Daoy (cell line): ENCODE measurements around the gene AP3B2.

DNA sequence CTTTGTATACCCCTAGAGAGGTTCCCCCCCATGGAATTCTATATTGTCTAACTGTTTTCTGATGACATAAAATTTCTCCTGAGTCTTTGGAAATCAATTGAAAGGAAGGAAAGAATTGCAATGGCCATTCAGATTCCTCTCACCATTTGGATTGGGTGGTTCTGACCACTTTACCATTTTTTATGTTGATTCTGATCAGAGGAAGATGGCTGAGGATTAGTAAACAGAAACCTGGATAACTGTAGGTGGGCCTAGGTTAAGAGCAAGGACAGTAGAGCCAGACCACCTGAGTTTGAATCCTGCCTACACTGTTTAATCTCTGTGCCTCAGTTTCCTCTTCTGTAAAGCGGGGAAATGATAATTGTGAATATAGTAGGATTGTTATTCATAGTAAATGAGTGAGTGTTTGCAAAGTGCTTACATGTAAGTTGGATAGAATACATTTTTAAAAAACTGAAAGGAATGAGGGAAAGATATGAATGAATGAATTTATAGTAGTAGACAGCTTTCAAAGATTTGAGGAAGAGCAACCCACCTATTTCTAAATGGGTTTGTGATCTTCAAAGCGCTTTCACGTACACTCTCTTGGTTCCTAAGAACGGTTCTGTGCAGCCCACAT, 20.1 kb downstream of the ABHD17C start:
- RAMPAGE, long total RNA, result no peak

DNA sequence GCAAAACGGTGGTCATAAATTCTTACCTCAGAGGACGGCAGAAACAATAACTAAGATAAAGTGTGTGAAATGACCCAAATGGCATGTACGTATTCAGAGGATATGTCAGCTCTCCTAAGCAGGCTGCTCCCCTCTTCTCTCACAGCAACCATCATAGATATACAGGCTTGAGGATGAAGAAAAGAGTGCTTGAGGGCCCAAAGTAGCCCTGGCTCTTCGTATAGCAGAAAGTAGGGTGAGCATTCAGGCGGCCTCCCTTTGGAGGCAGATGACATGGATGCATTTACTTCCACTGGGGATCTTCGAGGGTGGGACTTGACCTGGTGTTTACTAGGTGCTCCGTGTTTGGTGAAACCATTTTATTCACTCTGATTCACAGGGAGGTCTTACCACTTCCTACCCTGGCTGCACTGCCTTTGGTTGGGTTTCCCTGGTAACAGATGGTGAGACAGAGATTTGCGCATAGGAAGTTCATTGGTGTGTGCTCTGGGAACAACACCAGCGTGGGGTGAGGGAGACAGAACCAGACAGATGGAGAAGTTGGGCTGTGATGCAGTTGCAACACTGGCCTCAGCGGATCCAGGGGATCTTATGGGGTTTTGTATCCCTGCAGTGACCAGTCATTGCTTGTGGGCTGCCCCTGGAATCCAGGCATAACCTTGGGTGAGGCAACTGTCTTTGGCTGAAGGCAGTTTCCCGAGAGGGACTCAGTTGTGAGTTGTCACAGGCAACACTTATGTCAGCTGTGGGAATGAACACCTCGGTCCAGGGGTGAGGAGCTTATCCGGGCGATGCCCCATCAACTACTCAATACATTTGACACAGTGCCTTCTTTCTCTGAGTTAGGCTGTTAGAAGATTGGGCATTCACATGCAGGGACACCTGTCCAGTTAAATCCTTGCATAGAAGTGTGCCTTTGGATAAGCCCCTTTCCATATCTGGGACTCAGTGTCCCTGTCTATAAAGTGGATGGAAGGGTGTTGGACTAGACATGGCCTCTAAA, 12.5 kb upstream of the IL16 start:
- RAMPAGE, long total RNA, result no peak

DNA sequence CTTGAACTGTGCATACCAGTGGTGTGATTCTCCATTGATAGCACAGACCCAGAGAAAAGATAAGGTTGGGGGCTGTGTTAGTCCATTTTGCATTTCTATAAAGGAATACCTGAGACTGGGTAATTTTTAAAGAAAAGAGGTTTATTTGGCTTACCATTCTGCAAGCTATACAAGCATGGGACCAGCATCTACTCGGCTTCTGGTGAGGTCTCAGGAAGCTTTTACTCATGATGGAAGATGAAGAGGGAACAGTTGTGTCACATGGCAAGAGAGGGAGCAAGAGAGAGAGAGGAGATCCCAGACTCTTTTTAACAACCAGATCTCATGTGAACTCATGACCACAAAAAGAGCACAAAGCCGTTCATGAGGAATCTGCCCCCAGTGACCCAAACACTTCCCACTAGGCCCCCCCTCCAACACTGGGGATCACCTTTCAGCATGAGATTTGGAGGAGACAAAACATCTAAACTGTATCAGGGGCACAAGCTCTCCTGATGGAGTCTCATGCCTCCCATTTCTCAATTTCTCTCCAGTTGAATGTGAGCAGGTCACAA, 38.5 kb downstream of the IL16 start:
- RAMPAGE, long total RNA, result no peak

DNA sequence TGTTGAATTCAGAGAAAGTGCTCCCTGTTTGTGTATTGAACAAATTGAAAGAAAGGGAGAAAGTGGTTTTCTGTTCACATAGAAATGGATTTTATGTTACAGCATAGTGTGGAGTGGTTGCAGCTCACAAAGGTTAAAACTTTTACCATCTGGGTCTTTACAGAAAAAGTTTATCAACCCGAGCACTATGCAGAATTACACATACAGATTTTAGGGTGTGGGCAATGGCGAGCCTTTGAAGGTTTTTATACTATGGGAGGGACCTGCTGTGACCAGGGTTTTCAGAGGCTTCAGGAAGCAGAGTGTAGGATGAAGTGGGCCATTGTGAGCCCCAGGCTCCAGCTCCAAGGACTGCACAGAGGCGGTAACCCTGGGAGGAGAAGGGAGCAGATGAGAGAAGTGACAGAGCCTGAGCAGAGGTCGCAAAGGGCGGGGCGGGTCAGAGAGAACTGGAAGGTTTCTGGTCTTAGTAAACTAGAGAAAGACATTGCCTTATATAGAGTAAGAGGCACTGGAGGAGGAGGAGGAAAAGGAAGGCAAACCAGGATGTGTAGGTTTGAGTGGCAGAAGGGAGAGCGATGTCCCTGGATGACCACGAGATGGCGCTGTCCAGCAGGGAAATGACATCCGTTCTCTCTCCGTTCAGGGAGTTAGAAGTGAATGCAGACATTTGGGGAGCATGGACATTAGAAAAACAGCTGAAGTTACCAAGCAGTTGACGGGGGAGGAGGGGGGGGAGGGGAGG, 49.1 kb downstream of the STARD5 start:
- RAMPAGE, long total RNA, result no peak

- RAMPAGE, long total RNA, result no peak
Measured at GRCh38 chr15:81284349-81284755, 39.6 kb downstream of the STARD5 start.

GRCh38 chr15:81294516-81295100, 29.3 kb downstream of the STARD5 start:
- RAMPAGE, long total RNA, result no peak

GRCh38 chr15:81297685-81298407, 26.1 kb downstream of the STARD5 start:
- RAMPAGE, long total RNA, result no peak

GRCh38 chr15:81309332-81310334, 14.3 kb downstream of the STARD5 start:
- RAMPAGE, long total RNA, result no peak

DNA sequence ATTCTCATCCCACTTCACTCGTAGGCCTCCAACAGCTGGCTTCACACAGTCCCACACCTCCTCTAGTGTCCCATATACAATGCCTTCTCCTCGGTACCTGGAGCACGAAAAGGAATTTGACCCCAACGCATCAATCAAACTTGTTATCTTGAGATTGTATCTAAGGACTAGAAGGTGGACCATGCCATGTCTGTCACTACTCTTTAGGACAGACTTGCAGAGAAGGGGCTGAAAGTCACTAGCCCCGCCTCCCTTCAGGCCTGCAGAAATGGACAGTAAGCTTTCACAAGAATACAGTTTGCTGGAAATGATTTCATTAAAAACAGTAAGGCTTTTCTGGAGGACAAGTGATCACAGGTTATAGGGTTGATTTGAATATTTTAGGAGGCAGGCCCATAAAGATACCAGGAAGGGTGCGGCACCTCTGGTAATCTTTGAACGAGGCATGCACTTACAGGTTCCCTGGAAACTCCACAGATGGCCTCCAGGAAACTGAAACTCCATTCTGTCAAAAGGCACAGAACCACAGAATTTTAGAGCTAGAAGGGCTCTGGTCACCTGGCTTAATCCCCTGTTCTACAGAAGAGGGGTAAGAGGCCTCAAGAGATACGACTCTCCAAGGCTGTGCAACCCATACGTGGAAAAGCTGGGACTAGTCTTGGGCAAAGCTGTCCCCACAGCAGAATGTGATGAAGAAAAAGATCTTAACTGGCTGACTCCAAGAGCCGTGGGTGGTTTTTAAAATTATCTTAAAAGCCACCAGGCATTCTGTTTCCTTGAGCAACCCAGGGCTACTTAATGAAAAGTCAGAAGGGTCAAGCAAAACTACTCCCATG, 1.3 kb downstream of the STARD5 start:
- RAMPAGE, long total RNA, result no peak

- RAMPAGE, long total RNA, result no peak
Measured at GRCh38 chr15:81870185-81870846, 175.5 kb downstream of the MEX3B start.

- RAMPAGE, long total RNA, result no peak
Measured at GRCh38 chr15:81964738-81965127, 81.1 kb downstream of the MEX3B start.

DNA sequence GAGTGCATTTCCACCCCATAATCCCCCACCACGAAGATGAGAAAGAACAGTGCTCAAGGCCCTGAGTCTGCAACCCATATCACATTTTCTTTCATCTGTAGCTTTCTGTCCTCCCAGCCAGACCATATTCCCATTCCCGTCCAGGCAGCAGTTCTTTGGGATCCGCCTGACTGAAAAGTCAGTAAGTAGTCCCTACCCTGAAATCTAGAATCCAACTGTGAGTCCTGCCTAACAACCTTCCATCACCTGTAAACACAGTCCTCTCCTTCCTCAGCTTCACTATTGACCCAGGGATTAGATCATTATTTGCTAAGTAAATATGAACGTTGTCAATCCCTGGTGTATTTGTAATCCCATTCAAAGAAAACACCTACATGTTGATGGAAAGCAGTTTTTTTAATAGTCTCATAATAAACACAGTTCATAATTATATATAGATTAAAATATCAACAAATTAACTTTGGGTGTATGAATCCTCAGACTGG, 682 bp downstream of the SAXO2 start:
- RAMPAGE, long total RNA, result no peak

DNA sequence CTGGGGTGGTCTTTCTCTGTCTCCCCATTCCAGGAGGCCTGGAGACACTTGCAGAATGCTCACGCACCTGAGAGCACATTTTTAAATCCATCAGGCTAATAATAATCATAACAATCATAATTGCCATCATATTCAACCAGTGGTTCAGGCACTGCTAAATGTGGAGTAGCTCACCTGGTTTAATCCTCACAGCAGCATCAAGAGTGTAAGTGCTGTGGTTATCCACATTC, 33.9 kb downstream of the SAXO2 start:
- RAMPAGE, long total RNA, result no peak

DNA sequence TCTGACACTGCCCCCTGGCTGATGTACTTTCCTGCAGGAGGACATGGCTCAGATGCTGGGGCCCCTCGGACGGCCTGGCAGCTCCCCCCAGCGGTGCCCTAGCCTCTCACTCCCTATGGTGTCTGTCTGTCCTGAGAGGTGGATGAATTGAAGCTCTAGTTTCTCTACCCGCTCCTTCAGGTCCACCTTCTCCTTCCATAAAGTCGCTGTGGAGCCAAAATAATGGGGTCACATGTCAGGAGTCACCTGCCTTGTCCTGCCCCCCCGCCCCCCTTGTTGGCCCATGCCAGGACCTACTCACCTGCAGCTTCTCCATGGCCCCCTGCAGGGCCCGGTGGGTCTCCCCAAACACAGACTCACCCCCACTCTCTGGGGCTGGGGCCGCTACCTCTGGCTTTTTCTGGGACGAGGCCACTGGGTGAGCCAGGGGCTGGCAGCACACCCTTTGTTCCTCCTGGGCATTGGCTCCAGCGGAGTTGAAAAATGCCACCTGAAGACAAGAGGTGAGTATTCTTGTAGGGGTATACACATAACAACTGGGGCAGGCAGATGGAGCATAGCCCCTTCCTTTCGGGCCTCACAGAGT, 47.6 kb downstream of the GOLGA6L9 start:
- RAMPAGE, long total RNA, result no peak

DNA sequence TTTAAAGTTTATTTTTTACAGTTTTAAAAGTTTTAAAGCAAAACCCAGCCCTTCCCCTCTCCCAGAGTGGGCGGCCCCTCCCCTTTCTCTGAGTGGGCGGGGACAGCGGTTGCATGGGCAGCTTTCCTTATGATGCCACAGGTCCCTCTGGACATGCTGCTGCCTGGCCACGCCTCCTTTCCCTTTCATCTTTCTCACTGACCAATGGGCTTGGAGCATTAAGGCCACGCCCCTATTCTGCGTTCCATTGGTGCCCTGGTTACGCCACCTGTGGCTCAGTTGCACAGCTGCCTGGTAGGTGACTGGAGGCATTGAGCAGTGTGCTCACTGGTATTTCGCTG, 21.0 kb downstream of the RPS17 start:
- RAMPAGE, long total RNA, result no peak

DNA sequence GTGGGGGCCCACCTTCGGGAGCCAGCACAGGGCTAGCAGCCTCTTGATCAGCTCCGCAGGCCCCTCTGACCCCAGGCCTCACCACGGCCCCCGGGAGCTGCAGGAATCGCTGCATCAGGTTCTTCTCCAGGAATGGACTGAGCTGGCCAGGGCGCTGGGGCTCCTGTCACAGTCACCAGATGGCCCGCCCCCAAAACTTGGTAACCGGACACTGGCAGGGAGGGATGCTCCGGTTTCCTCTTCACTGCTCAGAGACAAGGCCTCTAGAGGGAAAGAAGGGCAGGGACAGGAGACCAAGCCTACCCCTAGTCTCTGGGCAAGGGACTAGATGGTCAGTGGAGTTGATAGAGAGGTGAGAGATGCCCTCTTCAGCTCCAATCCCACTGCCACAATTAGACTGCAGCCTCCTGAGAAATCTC, 9.9 kb downstream of the AP3B2 start:
- RAMPAGE, long total RNA, result no peak

DNA sequence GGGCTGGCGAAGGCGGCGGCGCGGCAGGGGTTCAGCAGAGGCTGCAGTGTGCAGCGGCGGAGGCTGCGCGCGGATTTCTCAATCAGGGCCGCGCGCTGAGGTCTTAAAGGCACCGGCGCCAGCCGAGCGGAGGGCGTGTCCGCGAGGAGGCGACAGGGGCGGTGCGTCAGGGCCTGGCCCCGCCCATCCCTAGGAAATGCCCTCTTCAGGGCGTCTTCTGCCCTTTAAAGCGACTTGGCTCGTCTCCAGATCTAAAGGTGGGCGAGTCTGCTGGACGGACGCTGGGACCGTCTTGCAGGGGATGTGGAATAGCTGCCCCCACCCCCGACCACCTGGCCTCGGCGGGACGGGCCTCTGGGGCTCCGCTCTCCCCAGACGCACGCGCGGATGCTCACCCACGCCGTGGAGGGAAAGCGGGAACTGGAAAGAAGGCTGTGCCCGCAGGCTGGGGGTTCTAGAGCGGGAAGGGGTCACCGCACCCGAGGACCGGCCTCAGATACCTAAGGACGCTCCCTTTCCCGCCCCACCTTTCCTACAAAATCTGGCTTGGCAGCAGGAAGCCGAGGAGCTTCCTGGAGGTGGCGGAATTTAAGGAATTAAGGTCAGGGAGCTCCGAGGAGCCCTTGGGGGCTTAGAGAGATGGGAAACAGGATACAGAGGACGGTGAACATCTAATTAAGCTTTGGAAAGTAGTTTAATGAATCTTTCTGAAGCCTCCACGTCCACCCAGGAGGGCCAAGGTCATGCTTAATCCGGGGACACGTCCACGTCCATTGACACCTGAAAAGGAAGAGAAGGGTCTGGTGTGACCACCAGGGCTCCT, at the start of gene AP3B2:
Gene AP3B2 (minus strand): TSS at position 80 of the 823 bp plus-strand sequence.
- RAMPAGE, long total RNA, result no peak

DNA sequence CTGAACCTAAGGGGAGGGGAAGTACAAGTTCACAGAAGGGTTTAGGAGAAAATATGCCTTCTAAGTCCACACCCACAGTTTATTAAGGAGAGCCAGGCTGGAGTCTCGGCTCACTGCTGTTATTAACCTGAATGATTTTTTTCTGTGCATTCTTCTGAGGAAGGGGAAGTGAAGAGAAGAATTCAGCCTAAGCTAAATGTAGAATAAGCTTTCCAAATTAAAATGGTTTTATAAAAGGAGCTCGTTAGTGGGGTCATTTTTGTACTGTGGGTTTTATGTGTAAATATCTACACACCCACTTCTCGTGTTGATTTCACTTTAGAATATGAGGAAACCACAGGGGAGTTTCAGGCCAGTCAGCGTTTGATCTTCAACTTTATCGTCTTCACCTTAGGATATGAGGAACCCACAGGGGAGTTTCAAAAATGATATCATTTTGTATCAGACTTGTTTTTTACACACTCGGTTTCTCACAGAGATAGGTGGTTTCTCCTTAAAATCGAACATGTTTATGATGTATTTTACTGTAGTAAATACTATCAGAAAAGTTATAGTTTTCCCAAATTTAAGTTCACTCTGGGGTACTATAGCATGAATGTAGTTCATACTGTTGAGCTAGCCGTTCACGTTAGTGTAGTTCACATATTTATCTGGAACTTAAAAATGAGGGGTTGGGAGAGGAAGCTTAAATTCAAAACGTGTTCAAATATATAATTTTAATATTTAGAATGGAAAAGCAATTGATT, 1.7 kb downstream of the WHAMM start:
- RAMPAGE, long total RNA, result no peak

DNA sequence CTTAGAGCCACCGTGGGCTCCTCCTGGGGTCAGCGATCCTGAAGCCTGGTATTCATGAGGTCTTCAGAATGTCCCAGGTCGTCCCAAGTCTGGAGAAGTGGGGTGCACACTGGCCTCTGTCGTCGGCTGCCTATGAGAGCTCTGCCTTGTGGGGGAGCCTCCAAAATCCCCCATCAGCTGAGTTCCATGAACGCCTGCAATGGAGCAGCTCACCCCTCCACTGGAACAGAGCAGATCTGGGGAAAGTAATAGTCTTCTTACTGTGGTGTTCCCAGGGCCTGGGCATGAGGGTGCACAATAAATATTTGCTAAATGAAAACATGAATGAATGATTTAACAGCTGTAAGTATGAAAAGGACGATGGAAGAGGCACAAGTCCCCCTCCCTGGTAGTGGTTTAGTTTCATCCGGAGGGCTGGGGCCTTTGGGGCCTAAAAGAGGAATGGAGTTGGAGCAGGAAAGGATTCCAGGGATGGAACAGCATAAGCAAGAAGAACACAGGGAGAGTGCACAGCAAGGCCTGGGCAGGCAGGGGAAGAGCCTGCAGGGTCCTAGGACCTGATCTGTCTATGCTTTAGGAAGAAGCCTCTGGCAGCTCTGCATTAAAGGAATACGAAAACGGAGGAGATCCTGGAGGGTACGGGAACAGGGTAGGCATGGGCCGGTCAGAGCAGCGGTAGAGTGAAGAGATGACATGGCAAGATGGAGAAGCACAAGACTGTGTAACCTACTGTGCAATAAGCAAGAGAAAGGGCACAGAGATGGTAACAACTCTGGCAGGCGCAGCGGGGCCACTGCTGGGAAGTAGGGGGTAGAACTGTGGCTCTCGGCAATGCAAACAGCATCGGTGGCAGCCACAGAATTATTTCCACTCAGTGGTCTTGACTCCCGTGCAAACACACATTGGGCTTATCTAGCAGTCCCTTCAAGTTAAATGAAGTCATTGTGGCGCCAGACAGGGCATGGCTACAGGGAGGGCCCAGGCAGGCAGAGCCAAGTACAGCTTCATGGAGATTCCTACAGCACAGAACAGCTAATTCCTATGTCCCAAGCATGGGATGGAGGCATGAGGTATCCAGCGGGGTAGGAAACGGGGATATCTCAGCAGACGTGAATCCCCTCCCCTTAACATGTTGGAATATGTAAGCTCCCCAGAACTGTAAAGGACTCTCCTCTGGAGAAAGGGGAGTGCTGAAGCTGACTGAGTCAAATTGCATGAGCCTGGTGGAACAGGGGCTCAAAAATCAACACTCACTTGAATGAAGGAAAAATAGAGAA, 28.6 kb downstream of the WHAMM start:
- RAMPAGE, long total RNA, result no peak

GRCh38 chr15:82871281-82871851, 61.9 kb downstream of the WHAMM start:
- RAMPAGE, long total RNA, result no peak